ENCODE measurements around a stretch of chr6.

DNA sequence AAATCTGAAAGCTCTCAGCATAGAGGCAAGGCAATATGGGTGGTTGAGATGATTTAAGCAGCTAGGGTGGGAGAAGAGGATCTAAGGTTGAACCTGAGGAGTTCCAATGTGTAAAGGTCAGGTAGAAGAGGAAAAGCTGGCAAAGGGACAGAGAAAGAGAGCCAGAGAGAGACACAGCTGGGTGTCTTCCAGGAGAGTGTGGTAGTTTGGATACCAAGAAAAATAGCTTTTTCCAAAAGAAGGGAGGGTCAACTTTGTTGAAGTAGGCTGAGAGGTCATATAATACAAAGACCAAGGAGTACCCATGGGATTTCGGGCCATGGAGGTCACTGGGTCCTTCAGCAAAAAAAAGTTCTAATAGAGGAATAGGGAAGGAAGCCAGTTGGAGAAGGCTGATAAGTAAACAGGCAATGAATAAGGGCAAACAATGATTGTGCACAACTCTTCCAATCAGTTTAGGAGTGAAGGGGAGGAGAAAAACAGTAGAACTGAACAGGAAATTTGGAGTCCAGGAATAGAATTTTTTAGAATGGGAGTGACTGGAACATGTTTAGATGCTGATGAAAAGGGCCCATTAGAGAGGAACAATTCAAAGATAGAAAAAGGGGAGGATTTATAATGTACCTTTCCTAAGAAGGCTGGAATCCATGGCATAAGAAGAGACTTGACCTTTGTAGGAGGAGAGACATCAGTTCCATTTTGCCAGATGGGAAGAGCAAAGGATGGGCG is 135.2 kb downstream of the QRSL1 start:
- PRO-cap: no peak
- RAMPAGE, long total RNA, 4 experiments: no peak in any of the 4 experiments

GRCh38 chr6:106790822-106791568 is 161.6 kb downstream of the QRSL1 start:
- PRO-cap: no peak
- RAMPAGE, long total RNA, 4 experiments: no peak in any of the 4 experiments

DNA sequence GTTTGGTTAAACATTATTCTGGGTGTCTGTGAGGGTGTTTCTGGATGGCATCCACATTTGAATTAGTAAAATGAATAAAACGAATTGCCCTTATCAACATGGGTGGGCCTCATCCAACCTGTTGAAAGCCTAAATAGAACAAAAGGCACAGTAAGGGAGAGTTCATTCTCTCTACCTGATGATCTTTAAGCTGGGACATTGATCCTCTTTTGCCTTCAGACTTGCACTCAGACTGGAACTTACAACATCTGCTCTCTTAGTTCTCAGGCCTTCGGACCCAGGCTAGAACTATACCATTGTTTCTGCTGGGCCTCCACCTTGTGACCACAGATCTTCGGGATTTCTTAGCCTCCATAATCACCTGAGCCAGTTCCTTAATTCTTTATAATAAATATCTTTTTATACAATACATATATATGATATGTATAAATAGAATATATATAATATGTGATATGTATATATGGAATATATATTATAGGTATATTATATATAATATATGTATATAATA is 57.5 kb downstream of the CD24 start:
- PRO-cap: no peak
- RAMPAGE, long total RNA, 4 experiments: no peak in any of the 4 experiments

- PRO-cap: no peak
- RAMPAGE, long total RNA, 4 experiments: no peak in any of the 4 experiments
These were observed 1.1 kb downstream of the SOBP start for GRCh38 chr6:107490900-107491609.

DNA sequence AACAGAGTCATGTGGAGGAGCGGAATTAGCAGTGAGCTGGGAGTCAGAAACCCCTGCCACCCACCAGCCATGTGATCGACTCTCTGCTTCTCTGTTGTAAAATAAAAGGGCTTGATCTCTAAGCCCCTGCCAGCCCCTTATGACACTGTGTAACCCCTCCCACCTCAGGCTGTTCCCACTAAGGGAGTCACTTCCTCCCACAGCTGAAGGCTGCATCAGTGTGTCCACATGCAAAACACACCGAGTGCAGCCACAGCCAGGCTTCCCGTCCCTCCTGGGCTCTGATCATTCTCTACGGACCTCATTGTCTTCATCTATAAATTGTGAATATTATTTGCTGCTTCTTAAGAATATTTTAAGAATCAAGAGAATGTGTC is 110.9 kb downstream of the SCML4 start:
- PRO-cap: no peak
- RAMPAGE, long total RNA, 4 experiments: no peak in any of the 4 experiments

DNA sequence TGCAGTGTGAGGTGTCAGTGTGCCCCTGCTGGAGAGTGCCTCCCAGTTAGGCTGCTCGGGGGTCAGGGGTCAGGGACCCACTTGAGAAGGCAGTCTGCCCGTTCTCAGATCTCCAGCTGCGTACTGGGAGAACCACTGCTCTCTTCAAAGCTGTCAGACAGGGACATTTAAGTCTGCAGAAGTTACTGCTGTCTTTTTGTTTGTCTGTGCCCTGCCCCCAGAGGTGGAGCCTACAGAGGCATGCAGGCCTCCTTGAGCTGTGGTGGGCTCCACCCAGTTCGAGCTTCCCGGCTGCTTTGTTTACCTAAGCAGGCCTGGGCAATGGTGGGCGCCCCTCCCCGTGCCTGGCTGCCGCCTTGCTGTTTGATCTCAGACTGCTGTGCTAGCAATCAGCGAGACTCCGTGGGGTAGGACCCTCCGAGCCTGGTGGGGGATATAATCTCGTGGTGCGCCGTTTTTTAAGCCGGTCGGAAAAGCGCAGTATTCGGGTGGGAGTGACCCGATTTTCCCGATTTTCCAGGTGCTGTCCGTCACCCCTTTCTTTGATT is 35.9 kb upstream of the SCML4 start:
- PRO-cap: no peak
- RAMPAGE, long total RNA, 4 experiments: no peak in any of the 4 experiments

GRCh38 chr6:107860523-107860950 is 36.4 kb upstream of the SCML4 start:
- PRO-cap: no peak
- RAMPAGE, long total RNA, 4 experiments: no peak in any of the 4 experiments

DNA sequence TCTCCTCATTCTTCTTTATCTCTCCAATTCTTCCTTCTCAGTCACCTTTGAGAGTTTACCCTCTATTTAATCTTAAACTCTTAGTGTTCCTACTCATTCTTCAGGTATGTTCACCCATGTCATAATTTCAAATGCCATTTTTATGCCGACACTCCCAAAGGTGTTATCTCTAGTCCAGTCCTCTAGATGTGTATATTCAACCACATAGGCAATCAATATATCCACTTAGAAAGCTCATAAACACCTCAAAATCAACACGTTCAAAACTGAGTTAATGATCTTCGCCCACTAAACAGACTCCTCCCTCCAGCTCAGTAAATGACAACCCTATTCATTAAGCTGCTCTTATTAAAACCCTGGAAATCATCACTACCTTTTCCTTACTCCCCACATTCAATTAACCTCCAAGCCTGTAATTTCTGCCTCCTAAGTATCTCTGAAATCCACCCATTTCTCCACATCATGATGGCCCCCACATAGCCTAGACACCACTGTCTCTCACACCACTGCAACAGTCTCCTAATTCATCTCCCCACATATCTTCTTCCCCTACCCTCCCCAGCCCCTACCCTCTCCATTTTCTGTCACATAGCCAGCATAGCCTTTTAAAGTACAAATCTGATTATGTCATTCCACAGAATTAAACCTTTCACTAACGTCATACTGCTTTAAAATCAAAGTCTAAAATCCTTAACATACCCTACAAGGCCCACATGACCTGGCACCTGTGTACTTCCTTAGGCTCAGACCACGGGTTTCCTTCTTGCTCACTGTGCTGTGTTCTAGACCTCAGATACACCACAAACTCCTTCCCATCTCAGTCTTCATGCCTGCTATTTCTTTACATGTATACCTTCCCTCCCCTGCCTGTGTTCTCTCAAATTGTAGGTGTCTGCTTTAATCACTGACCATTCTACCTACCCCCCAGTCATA is 6.1 kb downstream of the OSTM1 start:
- PRO-cap: no peak
- RAMPAGE, long total RNA, 4 experiments: start-site peak on the minus strand in 1 of 4 experiments, centred at position 170 of the sequence, 15 reads per replicate

- PRO-cap: bidirectional peak, plus-strand start at chr6:108558160, minus-strand start at chr6:108557930; bidirectional peak, plus-strand start at chr6:108558696, minus-strand start at chr6:108558366
- RAMPAGE, long total RNA, 4 experiments: no peak in any of the 4 experiments
These were observed 2.8 kb upstream of the FOXO3 start for GRCh38 chr6:108557742-108558438.

- PRO-cap: no peak
- RAMPAGE, long total RNA, 4 experiments: no peak in any of the 4 experiments
These were observed 2.4 kb upstream of the FOXO3 start for GRCh38 chr6:108558439-108558578.

- PRO-cap: no peak
- RAMPAGE, long total RNA, 4 experiments: no peak in any of the 4 experiments
These were observed 549 bp downstream of the FOXO3 start for GRCh38 chr6:108561354-108561577.

- PRO-cap: no peak
- RAMPAGE, long total RNA, 4 experiments: no peak in any of the 4 experiments
These were observed 5.3 kb downstream of the FOXO3 start for GRCh38 chr6:108565863-108566531.

- PRO-cap: no peak
- RAMPAGE, long total RNA, 4 experiments: no peak in any of the 4 experiments
These were observed 25.7 kb downstream of the FOXO3 start for GRCh38 chr6:108586293-108586908.

DNA sequence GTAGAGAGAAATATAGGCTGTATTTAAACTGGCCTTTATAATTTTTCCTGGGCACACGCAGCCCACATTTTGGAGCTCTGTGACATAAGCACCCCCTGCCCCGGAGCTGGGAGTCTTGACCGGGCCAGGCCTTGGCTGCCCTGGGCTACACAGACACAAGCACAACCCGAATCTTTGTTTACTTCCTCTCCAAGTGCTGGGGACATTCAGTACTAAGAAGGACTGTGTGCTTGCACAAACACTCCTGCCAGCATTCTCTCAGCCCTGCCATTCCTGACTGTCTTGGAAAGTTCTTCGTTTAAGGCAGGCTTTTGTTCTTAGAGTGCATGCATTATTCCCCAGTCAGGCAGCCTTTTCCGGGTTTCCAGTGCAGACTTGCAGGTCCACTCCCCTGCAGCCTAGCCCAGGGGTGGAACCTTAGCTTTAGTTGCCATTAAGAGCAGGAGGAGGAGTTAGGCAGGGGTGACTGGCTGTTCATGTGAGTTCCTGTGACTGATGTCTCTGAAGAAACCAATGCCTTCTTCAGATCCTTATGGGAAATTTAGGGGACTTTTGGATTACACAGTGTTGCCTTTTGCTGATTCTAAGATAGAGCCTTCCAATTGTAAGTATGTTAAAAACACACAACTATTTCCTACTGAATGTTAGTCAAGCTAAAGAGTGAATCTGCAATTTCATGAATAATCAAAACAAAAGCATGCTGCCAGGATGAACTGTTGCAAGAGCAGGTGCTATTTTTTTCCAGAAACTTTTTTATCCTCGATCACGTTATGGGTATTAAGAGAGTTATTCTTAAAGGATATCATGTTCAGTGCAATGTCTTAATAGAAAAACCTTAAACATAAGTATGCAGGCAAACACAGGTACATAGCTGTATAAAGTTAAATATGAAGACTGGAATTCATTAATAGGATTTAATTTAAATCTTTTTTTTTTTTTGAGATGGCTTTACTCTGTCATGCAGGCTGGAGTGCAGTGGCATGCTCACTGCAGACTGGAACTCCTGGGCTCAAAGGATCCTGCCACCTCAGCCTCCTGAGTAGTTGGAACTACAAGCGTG is 28.8 kb downstream of the FOXO3 start:
- PRO-cap: no peak
- RAMPAGE, long total RNA, 4 experiments: start-site peak on the plus strand in 1 of 4 experiments, centred at position 449 of the sequence, 14 reads per replicate

DNA sequence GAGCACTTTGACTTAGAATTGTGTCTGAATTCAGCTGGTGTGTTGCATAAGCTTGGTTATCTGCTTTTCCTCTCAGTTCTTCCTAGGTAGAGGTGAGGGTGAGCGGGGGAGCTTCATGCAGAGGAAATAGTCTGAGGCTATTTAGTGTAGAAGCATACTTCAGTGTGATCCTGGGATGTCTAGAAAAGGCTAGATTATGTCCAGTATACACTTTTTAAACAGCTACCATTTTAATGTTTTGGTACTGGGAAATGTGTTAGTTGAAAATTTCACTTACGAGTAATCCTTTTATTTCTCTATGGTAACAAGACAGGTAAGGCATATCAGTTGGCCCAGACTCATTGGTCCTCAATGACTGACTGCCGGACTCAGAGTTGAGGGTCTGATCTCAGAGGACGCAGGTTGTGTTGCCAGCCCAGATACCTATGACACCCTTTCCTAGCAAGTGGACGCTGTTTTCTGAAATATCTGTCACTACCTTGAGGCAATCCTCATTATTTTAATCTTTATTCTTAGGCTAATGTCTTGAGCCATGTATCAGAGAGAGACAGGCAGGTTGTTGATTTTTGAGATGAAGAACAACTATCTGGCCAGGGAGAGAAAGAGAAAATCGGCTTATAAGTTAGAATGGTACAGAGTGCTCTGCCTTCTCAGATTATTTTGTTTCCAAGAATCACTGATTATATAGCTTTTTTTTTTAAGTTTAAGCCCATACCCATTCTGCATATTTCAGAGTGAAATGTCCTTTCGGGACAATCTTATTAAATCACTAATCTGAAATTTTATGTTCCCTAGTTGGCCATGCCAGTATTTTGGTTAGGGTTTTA is 65.4 kb downstream of the FOXO3 start:
- PRO-cap: no peak
- RAMPAGE, long total RNA, 4 experiments: no peak in any of the 4 experiments

DNA sequence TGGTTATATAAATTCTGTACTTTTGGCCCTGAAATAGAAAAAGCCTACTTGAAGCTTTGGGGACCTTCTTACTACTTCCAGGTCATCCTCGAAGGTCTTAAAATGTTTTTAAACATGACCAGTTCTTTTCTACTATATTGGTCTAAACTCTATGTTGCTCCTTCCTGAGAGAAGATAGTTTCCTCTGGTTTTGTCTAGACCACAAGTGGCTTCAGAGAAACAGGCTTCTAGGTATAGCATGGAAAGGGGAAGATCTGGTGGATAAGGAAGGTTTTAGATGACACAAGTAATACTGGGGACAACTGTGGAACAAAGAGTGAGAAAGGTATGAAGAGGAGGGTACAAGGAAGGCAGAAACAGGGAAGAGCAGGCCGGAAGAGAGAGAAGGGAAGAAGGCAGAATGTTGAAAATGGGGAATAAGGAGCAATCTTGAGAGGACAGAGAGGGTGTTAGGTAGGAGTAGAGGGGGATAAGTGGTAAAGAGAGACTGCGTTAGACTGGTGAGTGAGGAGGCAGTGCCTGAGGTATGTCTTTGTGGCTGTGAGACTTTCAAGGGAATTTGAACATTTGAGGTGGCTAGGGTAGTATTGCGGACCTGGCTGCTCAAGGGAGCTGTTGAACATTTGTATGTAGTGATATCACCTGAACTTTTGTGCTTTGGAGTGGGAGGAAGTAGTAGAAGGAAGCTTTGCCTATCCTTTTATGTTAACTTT is 69.3 kb downstream of the FOXO3 start:
- PRO-cap: no peak
- RAMPAGE, long total RNA, 4 experiments: no peak in any of the 4 experiments

GRCh38 chr6:108651505-108652410 is 91.0 kb downstream of the FOXO3 start:
- PRO-cap: no peak
- RAMPAGE, long total RNA, 4 experiments: no peak in any of the 4 experiments

DNA sequence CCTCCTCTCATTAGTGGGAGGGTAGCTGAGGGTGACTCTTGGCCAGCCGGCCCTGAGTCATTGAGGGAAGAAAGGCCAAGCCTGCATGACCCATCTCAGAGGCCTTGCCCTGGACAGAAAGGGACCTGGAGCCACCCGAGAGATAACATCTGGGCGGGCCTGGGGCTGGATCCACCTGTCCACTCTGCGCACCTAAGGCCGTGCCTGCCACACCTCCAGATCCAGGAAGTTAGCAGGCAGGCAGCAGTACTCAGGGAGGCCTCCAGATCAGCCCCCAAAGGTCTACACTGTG is 115.7 kb upstream of the ARMC2 start:
- PRO-cap: no peak
- RAMPAGE, long total RNA, 4 experiments: no peak in any of the 4 experiments

GRCh38 chr6:108841044-108841513 is 7.1 kb upstream of the ARMC2 start:
- PRO-cap: no peak
- RAMPAGE, long total RNA, 4 experiments: no peak in any of the 4 experiments

GRCh38 chr6:108850507-108851036 is 2.4 kb downstream of the ARMC2 start:
- PRO-cap: unidirectional peak, plus-strand start at chr6:108850841
- RAMPAGE, long total RNA, 4 experiments: no peak in any of the 4 experiments

Measured in suprapubic skin (tissue), 4 donors.